NB4 (cell line): ENCODE results near the genes COQ7, SYT17, ACSM2B and MOSMO.

DNA sequence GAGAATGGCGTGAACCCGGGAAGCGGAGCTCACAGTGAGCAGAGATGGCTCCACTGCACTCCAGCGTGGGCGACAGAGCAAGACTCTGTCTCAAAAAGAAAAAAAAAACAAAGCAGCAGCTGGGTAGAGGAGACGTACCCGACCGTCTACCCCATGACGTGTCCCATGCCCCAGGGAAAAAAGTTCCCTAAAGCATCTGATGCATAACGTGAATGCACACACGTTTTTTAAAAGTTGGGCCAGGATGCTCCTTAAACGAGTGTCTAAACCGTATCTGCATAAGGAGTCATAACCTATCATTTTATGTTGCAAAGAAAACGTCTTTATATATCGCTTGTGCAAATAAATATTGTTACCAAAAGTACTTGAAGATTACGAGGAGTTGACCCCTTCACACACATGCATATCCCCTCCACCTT lies 1.5 kb upstream of the SMG1 start:
- RRBS = no CpG with 5 or more reads among the region's 16 CpGs

- RRBS = no CpG with 5 or more reads among the region's 2 CpGs
Observed at GRCh38 chr16:18959122-18959644, 24.6 kb upstream of the TMC7 start.

DNA sequence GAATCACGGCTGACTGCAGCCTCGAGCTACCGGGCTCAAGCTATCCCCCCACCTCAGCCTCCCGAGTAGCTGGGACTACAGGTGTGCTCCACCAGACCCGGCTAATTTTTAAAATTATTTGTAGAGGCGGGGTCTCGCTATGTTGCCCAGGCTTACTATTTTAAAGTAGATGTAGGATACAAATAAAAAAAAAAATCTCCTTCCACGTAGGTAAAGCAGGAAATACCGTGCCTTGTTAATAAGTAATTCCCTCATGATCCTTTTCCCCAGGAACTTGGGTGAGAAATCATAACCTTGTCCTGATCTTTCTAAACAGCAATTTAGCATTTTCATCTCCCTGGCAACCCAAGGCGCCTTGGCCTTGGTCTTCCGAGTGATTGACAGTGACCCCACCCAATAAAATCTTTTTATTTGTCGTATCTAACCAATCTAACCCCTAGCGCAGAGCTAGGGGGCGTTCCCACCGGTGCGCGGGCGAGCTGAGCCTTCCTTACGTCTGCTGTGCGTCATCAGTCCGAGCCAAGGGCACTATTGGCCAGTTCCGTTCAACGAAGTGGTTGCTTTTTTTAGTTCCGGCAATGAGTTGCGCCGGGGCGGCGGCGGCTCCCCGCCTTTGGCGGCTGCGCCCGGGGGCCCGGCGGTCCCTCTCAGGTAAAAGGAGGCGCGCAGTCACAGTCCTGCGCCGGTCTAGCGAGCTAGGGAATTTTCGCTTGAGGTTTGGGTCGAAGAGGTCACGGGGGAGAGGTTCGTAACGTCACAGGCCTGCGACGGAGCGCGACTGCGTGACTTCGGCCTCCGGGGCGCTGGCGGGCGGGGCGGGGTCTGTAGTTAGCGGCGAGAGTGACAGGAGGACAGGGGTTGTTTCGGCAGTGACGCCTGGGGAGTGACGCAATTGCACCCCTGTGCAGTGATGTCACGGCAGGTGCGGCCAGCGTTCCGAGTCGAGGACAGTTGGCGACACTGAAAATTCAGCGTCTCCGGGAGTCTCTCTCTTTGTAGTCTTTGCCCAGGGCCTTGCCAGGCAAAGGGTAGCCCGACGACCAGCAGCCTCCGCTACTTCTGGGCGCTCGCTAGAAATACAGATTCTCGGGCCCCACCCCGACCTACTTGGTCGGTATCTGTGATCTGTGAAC lies at the start of gene COQ7:
Gene COQ7, plus strand, starts transcription at position 528 of the 1,133 bp plus-strand sequence.
- RRBS = 2% methylated on average over 31 of the region's 77 CpGs

DNA sequence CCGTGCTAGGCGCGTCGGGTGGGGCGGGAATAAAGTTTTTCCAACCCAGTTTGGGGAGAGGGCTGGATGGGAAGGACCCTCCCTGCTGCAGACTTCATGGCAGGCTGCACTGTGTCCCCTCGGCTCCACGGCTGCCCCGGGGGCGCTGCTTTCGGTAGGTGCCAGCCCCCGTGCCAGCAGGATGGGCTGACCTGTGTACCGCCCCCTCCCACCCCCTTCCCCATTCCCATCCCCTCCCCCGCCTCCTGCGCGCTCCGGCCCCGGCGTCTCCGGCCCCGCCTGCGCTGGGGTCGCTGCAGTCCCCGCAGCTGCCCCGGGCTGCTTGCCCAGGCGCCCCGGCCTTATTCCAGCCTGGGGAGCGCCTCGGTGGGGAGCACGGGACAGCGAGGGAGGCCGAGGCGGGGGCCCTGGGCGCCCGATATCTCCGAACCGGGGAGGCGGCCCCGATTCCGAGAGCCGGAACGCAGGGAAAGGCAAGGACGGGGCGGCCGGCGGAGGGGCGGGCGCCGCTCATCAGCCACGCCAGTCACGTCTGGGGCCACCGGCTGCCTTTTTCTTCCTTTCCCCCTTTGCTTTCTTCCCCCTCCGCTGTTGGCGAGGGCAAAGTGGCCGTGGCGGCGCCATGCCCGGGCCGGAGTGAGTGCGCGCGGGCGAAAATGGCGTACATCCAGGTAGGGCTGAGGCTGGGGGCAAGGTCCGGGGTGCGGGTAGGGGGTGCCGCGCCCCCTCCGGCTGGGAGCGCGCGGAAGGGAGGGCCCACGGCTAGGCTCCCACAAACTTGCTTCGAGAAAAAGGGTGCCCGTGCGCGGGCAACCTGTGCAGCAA lies at the start of gene SYT17:
Gene SYT17, plus strand, starts transcription at position 250 of the 825 bp plus-strand sequence.
- RRBS = 43% methylated on average over 36 of the region's 76 CpGs

- RRBS = no CpG with 5 or more reads among the region's 2 CpGs
Observed at GRCh38 chr16:19384734-19385091, 33.0 kb upstream of the TMC5 start.

- RRBS = no CpG with 5 or more reads among the region's 13 CpGs
Observed at GRCh38 chr16:19713948-19714988, 3.8 kb downstream of the KNOP1 start.

GRCh38 chr16:19884206-19884602 lies 444 bp downstream of the GPRC5B start:
- RRBS = 12% methylated on average over 5 of the region's 22 CpGs

DNA sequence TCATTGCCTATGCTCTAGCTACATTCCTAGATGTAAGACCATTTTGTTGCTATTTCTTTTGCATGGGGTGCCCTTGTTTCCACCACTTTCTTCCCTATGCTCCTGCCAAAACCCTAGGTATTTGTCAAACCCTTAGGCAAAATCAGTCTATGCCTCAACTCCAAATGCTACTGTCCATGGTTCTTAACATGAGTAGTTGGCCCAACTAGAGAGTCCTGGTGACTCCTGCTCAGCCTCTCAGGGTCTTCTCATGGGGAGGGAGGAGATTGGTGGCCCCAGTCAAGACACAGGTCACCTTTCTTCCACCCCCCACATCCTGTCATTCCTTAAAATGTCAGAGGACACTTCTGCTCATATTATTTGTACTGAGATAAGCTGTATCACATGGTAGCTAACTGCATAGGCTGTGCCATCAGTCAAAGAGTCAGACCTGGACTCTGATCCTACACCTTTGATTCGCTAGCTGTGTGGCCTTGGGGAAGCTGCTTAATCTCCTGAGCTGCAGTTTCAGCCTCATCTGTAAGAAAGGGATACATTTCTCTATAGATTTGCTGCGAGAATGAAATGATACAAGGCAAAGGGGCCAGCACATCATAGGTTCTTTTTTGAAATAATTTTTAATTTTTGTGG lies 15.0 kb downstream of the ACSM5 start:
- RRBS = no CpG with 5 or more reads among the region's 2 CpGs

DNA sequence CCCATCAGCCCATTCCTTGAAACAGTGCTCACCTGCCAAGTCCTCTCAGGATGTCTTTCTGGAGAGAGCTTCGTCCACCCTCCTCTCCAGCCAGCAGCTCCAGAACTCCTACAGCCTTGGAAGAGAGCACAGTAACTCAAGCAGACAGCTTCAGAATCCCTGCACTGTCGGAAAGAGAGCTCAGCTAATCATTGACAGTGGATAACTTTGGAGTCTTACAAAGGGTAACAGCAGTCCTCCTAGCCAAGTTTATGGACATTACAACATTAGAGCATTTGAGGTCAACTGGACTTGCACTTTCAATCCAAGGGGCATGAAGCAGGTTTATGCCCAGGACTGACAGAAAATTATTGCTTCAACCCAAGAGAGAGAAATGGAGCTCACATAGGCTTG lies at the start of gene ACSM2B:
Gene ACSM2B, minus strand, starts transcription at position 193 of the 393 bp plus-strand sequence.
- RRBS = no CpG with 5 or more reads among the region's 2 CpGs

GRCh38 chr16:20587523-20588292 lies 11.5 kb upstream of the ACSM2B start:
- RRBS = no CpG with 5 or more reads among the region's 4 CpGs

- RRBS = no CpG with 5 or more reads among the region's 12 CpGs
Observed at GRCh38 chr16:20739597-20740304, 1.9 kb downstream of the THUMPD1 start.

DNA sequence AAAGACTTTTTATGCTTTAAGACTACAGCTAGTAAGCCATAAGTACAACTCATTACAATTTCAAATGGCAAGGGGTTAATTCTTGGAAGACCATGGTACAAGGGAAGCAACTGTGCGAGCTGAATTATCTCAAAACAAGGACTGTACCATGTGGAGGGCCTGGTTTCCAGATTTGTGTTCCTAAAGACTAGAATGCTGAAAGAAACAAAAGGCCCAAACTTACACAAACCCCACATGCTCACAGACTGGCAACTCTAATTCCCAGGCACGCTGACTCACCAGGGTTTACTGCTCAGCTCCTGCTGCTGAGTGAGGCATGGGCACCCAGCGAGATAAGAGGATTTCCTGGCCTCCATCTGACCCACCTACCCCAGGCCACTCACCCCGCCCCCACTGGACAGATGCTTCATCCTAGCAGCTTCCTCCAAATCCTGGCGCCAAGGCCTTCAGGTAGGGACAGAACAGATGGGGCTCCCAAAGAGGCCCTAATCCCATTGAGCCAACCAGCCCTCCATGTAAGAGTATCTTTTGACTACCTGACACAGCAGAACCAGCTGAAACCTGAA lies 34.0 kb downstream of the DCUN1D3 start:
- RRBS = no CpG with 5 or more reads among the region's 5 CpGs

GRCh38 chr16:20899628-20900194 lies 447 bp downstream of the DCUN1D3 start:
- RRBS = no CpG with 5 or more reads among the region's 14 CpGs

DNA sequence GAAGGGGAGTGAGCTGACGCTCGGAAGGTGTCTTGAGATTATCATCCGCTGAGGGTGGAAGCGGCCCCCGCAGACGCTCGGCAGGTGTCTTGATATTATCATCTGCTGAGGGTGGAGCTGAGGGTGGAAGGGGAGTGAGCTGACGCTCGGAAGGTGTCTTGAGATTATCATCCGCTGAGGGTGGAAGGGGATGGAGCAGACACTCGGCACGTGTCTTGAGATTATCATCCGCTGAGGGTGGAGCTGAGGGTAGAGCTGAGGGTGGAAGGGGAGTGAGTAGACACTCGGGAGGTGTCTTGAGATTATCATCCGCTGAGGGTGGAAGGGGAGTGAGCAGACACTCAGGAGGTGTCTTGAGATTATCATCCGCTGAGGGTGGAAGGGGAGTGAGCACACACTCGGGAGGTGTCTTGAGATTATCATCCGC lies 126.5 kb upstream of the CRYM start:
- RRBS = no CpG with 5 or more reads among the region's 18 CpGs

DNA sequence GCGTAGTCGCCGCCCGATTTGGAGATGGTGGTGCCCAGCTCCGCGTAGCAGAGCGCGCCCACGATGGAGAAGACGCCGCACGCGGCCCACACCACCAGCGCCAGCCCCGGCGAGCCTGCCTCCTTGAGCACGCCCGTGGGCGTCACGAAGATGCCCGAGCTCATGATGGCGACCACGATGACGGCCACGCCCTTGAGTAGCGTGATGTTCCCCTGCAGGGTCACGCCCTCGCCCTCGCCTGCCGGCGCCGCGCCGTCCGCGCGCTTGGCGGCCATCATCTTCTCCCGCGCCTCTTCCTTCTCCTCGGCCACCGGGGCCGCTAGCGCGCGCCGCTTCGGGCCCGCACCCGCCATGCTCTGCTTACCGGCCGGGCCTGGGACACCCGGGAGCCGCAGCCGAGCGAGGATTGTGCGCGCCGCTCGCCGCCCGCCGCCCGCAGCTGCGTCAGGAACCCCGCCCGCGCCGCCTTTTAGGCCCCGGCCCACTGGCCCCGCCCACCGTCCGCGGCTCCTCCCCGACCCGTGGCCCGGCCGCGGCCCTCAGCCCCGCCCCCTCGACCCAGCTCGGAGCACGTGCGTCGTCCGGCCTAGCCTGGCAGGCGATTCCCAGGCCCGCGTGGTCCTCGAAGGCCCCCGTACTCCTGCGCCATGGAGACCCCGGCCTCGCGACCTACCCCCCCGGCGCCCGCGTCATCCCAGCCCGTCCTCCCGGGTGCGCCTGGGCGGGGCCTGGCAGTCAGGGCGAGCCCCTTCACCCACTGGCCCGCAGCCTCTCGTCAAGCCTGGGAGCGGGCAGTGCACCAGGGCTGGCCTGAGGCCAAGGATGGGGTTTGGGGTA lies 79.1 kb upstream of the METTL9 start:
- RRBS = under 1% methylated on average over 7 of the region's 107 CpGs

DNA sequence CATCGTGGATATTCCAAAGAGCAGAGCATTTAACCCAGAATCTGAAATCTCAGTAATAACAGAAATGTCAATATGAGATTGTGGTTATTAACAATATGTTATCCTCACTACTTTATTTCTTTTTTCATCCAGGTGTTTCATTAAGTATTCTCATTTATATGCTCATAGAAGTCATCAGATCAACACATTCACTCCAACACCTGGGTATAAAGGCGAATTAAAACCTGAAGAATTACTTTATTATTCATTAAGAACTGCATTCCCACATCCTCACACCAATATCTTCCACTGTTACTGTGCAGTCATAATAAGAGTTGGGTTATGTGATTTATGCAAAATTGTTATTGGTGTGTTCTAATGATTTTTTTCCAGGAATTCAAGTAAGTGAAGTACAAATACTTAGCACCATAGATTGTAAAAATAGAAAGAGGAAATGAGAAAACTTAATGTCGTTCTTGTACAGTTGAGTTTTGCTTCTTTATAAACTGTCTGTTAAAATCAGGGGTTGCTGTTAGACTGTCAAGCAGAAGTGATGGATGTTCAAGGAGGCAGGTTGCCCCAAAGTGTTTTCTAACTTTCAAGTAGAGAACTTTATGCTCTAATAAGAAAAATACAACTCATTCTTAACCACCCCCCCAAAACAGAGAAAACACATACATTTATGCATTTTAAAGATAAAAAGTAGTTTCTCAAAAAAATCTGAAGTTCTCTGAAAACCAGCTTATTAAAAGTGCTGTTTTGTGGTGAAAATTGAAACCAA lies 4.3 kb upstream of the IGSF6 start:
- RRBS = no CpG with 5 or more reads among the region's 3 CpGs

DNA sequence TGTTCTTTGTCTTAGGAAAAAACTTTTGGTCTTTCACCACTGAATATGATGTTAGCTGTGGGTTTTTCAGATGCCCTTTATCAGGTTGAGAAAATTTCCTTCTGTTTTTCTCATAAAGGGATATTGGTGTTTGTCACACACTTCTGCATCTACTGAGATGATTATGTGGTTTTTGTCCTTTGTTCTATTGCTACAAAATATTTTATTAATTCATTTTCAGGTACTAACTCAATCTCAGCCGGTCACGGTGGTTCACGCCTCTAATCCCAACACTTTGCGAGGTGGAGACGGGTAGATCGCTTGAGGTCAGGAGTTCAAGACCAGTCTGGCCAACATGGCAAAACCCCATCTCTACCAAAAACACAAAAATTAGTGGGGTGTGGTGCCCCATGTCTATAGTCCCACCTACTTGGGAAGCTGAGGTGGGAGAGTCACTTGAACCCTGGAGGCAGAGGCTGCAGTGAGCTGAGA lies 49.2 kb downstream of the NPIPB4 start:
- RRBS = no CpG with 5 or more reads among the region's 6 CpGs

GRCh38 chr16:21819969-21820787 lies 37.4 kb downstream of the NPIPB4 start:
- RRBS = no CpG with 5 or more reads among the region's 51 CpGs

DNA sequence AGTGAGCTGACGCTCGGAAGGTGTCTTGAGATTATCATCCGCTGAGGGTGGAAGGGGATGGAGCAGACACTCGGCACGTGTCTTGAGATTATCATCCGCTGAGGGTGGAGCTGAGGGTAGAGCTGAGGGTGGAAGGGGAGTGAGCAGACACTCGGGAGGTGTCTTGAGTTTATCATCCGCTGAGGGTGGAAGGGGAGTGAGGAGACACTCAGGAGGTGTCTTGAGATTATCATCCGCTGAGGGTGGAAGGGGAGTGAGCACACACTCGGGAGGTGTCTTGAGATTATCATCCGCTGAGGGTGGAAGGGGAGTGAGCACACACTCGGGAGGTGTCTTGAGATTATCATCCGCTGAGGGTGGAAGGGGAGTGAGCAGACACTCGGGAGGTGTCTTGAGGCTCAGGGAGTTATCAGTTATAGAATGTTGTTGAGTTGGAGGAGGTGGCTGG lies 20.3 kb downstream of the NPIPB4 start:
- RRBS = no CpG with 5 or more reads among the region's 14 CpGs

DNA sequence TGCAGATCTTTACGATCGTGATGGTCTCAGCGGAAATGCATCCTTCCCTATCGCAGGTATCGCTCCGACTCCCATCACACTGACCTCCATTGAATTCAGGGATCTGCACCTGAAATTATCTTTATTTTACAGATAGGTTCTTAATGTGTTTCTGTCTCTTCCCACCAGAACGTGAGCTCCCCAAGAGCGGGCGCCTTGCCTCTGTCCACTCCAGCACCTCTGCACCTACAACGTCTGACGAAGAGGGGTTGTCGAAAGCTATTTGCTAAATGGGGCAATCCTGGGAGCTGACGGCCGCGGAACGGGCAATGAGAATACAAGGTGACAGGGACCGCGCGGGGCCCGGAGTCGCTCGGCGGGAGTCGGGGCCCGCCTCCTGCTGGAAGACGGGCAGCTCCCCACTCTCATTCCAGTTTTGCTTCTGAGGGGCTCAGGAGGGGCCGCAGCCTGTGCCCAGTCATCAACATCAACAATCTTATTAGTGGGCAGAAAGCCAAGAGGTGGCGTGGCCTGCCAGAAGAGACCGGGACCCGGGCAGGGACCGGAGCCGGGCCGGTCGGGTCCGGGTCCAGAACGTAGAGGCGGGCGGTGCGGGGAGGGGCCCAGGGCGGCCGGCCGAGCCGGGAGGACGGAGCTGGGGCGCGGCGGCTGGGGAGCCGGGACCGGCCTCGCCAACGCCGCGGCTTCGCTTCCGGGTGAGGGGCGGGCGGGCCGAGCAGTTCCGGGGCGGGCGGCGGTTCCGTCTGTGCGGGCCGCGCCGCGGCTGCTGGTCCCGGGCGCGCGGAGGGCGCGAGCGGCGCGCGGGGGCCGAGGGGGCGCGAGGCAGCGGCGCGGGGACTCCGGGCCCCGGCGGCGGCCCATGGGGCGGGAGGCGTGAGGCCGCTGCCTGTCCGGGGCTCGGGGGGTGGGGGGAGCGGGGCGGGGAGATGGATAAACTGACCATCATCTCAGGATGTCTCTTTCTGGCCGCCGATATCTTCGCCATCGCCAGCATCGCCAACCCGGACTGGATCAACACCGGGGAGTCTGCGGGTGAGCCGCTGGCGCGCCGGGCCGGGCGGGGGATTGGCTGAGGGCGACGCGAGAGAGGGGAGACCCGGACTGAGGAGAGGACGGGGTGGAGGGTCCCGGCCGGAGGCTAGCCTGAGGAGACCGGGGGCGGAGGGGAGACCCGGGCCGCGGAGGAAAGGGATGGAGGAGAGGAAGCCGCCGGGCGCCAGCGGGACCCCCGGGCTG lies at the start of gene MOSMO:
Gene MOSMO, plus strand, starts transcription at position 736 of the 1,236 bp plus-strand sequence.
- RRBS = 4% methylated on average over 56 of the region's 126 CpGs